Choroid plexus epithelial cell (primary cell): ENCODE measurements around a stretch of chr5.

- RRBS = no CpG with 5 or more reads among the region's 5 CpGs
These were observed 43.8 kb downstream of the THBS4 start for GRCh38 chr5:80078846-80079416.

GRCh38 chr5:80147183-80147511, 108.7 kb downstream of the SERINC5 start:
- RRBS = no CpG with 5 or more reads among the region's 5 CpGs

DNA sequence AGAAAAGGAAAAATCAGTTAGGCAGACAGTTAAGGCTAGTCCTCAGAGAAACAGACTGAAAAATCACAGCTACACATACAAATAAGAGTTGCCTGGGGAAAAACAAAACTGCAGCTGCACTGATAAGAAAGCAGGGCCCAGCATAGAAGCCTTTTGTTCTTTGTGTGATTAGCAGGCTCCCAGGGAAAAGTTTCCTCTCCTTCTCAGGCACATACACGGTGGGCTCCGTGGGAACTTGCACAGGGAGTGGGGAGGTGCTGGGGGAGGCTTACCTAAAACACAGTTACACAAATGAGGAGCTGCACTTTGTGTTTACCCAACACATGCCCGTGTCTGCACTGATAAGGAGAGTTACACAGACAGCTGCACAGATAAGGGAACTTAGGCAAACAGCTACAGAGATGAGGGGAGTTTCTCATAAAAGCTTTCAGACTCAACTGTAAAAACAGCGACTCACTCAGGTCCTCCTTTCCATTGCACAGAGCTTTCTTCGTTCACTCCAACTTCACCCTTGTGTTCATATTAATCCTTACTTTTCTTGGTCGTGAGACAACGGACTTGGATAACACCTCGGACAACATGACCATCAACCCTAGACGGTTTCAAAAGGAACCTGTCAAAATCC, 51.0 kb downstream of the SERINC5 start:
- RRBS = no CpG with 5 or more reads among the region's 9 CpGs

DNA sequence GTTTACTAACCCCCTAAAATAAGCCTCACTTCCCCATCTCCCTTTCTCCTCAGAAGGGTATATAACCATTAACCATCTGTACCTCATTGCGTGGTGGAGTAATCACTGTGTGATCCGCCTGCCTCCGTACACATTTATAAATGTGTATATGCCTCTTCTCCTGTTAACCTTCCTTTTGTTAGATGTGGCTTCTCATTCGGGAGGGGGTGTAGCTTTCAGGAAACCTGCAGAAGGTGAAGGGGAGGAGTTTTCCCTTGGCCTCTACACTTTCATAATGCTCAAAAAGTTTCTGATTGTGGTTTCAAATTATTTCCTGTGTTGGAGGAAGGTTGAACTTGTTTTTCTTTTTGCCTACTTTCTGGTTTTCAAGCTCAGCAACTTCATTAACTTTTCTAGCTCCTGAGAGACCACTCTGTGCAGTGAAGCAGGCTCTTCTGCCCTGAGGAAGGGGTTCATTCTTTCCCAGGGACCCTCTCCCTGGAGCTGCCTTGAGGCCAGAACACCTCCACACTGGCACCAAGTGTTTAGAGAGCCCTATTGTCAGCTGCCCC, 46.9 kb downstream of the RASGRF2 start:
- RRBS = no CpG with 5 or more reads among the region's 4 CpGs

DNA sequence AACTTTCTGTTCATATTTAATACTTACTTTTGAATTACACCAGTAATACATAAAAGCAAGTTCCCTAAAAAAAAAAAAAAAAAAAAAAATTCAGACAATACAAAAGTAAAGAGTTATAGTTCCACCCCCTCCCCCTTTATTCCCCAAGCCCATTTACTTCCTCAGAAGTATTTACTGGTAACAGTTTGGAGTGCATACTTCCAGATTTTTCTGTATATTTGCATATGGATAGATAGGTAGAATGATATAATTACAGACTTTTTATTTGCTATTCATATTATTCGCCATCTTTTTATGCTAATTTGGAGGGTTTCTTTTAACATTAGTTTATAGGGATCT, 88.9 kb downstream of the RASGRF2 start:
- RRBS = no CpG with 5 or more reads among the region's 1 CpG

- RRBS = no CpG with 5 or more reads among the region's 1 CpG
These were observed 118.7 kb upstream of the CKMT2 start for GRCh38 chr5:81114513-81114763.

DNA sequence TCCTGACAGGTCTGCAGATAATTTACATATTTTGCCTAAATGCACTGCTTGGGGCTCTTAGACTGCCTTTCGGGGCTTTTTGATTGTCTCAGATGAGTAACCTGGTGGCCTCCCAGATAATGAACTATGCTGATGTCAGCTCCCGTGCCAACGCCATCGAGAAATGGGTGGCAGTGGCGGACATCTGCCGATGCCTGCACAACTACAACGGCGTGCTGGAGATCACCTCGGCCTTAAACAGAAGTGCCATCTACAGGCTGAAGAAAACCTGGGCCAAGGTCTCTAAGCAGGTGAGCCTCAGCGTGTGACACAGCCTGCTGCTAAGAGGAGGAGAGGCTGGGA, 20.9 kb upstream of the CKMT2 start:
- RRBS = no CpG with 5 or more reads among the region's 10 CpGs

DNA sequence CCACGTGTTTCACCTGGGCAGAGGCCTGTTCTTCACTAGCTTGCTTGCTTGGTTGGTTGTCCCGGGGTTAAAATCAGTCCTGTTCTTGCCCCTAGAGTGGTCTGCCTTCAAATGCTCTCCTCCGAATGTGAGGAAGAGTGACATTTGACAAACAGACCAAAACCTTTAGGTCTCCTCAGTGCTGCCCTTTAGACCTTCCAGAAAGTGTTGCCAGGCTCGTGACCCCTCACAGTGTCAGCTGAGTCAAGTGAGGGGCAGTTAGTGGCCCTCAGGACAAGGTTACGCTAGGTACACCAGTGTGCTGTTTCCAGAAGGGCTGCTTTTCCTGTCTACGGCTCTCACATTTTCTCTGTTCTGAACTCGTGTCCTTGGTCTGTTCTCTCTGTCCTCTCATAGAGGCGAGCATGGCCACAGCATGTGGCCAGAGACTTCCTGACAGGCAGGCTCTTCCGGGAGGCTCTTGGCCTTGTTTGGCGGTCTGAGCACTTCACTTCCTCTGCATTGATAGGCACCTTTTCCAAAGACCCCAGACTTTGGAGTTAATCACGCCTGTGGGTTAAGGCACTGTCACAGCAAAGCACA, 1.0 kb downstream of the CKMT2 start:
- RRBS = no CpG with 5 or more reads among the region's 11 CpGs

GRCh38 chr5:81361468-81362122, 32.3 kb downstream of the ACOT12 start:
- RRBS = no CpG with 5 or more reads among the region's 2 CpGs

DNA sequence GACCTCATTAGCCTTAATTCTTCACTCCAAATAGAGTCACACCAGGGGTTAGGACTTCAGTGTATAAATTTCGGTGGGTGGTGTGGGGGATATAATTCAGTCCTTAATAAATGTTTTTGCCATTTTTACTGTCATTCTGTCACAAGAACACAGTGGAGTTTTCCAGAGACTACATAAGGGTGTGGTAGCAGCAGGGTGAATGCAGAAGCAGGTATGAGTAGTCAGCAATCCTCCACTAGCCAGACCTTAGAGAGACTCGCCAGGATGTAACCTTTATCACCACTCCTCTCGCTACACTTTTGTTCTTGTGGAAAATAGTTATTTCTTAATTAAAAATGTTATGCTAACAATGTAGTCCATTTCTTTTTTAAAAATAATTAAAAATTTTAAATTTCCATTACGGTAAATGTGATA, 956 bp downstream of the ACOT12 start:
- RRBS = no CpG with 5 or more reads among the region's 4 CpGs

- RRBS = no CpG with 5 or more reads among the region's 3 CpGs
These were observed 3.3 kb upstream of the ACOT12 start for GRCh38 chr5:81397223-81397685.

- RRBS = no CpG with 5 or more reads among the region's 5 CpGs
These were observed 26.3 kb upstream of the ACOT12 start for GRCh38 chr5:81420208-81420653.

- RRBS = no CpG with 5 or more reads among the region's 12 CpGs
These were observed 12.1 kb downstream of the SSBP2 start for GRCh38 chr5:81738766-81739267.

DNA sequence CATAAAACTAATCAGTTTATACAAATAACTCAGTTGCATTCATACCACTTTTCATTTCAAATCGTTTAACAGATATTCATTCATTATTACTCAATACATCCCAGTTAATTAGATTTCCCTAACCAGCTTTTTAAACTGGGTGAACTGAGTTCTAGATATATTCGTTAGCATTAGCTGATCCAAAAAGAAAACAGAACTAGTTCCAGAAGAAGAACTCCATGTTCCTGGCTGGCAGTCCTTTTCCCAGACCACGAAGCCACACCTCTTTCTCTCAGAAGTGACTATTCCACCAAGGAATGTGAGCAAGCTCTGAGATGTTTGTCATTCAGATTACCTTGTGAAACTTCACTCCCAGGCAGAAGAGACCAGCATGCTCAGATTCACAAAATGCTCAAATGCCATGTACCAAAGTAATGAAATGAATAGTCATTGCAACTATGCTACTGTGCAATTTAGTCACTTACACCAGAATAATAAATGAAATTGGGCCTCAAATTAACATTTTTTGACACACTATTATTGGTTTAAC, 4.4 kb upstream of the SSBP2 start:
- RRBS = no CpG with 5 or more reads among the region's 3 CpGs

- RRBS = no CpG with 5 or more reads among the region's 8 CpGs
These were observed 745 bp upstream of the ATG10 start for GRCh38 chr5:81970960-81971596.

DNA sequence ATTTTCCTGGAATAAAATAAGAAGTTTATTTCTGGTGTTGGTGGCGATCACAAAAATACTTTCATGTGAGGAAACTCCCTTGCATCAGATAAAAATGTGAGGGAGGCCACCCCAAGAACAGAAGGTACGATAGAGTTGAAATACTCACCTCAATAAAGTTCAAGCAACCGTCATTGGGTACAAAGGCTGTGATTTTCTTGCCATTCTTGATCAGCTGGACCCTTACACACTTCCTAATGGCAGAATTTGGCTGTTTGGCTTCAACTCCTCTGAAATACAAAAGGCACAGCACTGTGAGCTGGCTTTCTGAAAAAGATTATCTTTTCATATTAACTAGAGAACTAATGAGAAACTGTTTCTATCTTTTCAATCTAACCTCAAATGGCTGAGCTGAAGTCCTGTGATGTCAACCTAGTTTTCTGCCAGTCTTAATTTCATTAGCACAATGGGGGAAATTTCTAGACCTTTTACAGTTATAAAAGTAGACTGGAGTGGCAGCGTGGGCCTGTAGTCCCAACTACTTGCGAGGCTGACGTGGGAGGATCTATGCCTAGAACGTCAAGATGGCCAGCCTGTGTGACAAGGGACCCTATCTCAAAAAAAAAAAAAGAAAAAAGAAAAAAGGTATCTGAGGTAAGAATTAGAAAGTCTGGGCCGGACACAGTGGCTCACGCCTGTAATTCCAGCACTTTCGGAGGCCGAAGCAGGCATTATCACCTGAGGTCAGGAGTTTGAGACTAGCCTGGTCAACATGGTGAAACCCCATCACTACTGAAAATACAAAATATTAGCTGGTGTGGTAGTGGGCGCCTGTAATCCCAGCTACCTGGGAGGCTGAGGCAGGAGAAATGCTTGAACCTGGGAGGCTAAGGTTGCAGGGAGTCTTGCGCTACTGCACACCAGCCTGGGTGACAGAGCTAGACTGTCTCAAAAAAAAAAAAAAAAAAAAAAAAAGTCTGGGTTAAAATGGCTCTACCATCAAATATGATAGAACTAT, 1.6 kb downstream of the RPS23 start:
- RRBS = no CpG with 5 or more reads among the region's 13 CpGs

DNA sequence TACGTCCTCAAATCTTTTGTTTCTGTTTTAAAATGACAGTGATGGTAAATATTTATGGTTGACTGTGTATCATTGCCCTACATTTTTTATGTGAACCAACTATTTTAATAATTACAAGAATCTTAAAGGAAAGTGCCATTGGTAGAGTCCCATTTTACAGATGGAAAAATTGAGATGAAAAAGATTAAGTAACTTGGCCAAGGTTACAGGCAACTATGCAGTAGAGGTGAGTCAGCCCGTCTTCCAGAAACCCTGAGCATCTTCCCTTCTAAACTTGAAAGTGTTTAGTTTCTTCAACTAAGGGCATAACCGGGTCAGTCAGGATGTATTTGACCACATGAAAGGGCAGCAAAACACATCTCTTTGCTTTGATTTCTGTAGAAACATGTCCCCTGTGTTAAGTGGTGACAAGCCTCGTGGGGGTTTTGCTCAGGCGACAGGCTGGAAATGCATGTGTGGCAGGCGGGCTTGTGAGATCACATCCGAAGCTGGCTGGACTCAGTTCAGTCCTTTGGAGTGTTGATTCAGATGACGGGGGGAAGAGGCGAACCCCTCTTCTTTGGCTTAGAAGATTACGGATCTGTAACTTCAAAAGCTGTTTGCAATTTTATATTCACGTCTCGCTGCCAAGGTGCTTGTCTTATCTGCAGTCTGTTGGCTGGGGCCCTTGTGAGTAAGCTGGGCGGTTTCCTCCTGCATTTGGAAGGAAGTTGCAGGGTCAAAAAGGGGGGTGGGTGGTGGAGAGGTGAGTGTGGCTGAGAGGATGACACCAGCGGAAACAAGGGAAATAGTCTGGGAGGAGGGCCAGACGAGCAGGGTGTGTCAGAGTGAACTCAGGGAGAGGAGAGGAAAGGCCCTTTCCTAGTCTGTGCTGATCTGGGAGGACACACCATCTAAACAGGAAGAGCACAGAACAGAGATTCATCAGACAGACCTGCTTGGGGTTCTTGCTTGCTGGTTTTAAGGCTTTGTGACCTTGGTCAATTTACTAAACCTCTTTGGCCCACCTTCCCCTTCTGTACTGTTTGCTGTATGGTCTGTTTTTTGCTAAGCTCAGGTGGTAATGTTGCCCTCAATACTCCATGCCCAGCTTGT, 78.9 kb upstream of the RPS23 start:
- RRBS = no CpG with 5 or more reads among the region's 15 CpGs

DNA sequence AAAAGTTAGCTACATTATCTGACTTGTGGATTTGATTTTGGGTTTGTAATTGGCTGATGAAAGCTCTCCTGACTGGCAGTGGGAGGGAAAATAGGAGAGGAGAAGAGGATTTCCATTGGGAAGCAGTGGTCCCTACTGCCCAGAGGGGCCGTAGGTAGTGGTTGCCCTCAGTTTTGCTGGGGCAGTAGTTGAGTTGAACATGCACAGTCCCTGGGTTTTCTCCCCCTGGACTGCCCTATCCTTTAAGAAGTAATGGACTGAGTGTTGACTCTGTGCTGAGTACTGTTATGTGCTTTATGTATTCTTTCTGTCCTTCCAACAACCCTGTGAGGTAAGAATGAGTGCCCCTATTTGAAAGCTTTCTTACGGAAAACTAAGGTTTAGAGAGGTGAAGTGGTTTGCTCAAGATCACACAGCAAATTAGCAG, 111.2 kb upstream of the RPS23 start:
- RRBS = no CpG with 5 or more reads among the region's 2 CpGs

- RRBS = no CpG with 5 or more reads among the region's 13 CpGs
These were observed 128.1 kb upstream of the RPS23 start for GRCh38 chr5:82406130-82406735.

DNA sequence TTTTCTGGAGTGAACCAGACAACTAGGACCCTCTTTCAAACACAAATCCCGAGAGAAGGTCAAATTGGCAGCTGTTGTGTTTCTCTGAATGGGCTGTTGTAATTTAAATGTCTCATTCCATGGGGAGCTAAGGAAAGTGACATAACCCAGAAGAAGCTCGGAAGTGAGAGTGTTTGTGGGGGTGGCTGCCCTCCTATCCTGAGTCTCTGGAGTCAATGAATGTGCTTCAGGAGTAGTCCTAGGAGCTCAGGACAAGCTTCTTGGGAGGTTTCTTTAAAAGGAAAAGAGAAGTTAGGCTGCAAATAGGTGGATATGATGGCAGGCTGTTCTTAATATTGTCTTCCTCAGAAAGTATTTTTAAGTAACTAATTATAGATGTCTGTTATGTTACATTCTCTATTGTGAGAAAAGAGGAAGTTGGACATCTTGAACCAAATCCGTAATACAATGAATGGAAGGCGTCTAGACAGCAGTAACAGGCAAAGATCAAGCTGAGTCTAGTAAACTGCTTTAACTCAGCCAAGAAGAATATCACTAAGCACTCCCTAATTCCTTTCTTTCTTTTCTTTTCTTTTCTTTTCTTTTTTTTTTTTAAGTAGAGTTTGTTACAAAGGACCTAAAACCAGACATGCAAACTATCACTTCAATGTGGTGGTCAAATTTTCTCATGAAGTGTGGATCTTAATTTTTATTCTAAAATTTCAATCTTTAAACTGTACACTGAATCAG, 49.9 kb downstream of the TMEM167A start:
- RRBS = no CpG with 5 or more reads among the region's 4 CpGs